Neural cell (in vitro differentiated cells): Measurements from ENCODE around the gene NDEL1.

- RAMPAGE, long total RNA, result no peak
Measured at GRCh38 chr17:8139290-8139839, 12.8 kb downstream of the PER1 start.

DNA sequence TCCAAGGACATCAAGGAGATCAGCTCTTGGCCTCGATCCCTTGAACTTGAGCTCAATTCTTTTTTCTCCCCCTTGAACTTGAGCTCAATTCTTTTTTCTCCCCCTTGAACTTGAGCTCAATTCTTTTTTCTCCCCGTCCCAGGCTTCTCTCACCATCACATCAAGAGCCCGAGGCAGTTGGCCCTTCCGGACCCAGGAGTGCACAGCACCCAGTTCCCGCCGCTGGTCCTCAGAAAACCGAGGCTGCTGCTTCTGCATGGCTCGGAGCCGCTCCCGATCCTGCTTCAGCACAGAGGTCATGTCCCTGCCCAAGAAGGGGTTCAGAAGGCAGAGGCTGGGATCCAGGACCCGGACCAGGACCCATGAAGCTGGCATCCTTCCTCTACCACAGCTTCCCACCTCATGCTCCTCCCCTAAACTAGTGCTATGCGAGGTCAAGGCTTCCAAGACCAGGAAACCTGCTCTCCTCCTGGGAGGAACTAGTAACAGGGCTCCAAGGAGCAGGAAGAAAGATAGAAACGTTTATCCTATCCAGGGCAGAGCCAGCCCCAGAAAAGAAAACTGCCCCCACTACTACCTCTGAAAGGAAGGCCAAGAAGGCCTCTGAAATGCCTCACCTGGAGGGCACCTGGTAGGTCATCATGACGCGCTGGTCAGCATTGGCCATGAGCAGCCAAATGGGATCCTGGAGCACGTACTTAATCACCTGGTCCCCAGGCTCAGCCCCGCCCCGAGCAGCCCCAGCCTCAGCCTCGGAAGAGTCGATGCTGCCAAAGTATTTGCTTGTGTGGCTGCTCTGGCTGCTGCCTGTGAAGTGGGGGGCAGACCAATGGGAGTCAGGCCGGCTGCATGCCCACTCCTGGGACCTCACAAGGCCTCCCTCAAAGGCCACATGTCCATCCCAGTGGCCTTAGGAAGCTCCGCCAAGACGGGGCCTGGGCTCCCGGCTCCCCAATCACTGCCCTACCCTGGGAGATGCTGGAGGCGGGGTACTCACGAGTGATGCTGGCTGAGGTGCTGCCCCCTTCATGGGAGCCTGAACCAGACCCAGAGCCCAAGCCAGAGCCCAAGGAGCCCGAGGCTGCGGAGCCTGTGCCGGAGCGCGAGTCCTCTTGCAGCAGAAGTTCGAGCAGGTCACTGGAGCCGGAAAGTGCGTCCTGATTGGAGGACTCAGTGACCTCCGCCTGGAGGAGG is 10.2 kb downstream of the PER1 start:
- RAMPAGE, long total RNA, result no peak

DNA sequence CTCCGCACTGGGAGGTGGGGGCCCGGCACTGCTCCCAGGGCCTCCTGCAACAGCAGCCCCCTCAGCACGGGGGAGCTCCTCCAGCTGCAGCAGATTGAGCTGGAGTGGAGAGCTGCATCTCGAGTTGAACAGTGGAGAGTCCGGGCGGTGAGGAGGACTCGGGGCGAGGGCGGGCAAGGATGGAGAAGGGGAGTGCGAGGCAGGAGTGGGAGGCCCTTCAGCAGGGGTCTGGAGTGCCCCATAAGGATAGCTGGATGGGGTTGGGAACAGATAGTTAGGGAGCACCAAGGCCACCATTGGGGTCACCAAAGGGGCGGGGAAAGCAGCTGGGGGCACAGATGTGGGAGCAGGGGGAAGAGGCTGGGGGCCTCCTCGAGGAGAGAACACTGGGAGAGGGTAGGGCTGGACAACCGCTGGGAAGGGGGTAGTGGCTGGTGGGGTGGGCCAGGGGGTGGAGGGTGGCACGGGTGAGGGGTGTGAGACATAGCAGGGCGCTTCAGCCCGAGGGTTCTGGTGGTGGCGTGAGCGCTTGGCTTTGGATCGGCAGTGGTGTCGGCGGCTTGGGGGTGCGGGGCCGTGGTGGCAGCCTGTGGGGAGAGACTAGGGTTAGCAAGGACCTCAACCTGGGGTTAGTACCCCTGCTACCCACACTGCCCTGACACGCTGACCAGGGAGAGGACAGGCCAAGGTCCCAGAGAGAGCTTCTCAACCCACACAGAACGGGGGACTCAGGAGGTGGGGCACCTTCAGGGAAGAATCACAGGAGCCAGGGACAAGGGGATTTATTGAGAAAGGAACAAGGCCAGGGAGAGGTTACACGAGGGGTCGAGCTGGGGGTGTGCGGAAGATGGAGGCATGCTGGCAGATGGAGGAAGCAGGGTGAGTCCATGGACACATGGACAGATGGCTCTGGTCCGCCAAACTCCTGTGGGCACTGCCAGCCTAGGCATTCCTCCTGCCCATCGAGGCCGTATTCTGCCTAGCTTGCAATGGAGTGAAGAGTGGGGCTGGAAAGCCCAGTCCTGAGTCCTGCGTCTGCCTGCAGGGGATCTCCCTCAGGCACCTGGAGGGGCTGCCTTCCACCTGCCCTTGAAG is 8.6 kb downstream of the PER1 start:
- RAMPAGE, long total RNA, result no peak

- RAMPAGE, long total RNA, result no peak
Measured at GRCh38 chr17:8149630-8150015, 2.6 kb downstream of the PER1 start.

DNA sequence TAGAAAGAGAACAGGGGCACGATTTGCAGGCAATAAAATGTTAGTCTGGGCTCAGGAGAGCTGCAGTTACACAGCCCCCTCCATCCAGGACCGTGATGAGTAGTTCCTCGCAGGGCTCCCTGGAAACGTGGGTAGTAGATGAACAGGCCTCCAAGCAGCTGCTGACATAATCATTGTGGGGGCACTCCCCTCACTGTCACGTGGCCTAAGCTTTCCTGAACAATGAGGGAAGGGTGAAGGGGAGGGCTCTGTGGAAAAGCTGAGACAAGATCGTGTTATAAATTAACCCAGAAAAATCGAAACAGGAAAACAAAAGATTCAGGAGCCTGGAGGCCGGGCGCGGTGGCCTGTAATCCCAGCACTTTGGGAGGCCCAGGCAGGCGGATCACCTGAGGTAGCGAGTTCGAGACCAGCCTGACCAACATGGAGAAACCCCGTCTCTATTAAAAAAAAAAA is 1.4 kb upstream of the PER1 start:
- RAMPAGE, long total RNA, result no peak

- RAMPAGE, long total RNA, result no peak
Measured at GRCh38 chr17:8186563-8186959, 3.4 kb downstream of the BORCS6 start.

- RAMPAGE, long total RNA, result no peak
Measured at GRCh38 chr17:8186960-8188304, 2.5 kb downstream of the BORCS6 start.

DNA sequence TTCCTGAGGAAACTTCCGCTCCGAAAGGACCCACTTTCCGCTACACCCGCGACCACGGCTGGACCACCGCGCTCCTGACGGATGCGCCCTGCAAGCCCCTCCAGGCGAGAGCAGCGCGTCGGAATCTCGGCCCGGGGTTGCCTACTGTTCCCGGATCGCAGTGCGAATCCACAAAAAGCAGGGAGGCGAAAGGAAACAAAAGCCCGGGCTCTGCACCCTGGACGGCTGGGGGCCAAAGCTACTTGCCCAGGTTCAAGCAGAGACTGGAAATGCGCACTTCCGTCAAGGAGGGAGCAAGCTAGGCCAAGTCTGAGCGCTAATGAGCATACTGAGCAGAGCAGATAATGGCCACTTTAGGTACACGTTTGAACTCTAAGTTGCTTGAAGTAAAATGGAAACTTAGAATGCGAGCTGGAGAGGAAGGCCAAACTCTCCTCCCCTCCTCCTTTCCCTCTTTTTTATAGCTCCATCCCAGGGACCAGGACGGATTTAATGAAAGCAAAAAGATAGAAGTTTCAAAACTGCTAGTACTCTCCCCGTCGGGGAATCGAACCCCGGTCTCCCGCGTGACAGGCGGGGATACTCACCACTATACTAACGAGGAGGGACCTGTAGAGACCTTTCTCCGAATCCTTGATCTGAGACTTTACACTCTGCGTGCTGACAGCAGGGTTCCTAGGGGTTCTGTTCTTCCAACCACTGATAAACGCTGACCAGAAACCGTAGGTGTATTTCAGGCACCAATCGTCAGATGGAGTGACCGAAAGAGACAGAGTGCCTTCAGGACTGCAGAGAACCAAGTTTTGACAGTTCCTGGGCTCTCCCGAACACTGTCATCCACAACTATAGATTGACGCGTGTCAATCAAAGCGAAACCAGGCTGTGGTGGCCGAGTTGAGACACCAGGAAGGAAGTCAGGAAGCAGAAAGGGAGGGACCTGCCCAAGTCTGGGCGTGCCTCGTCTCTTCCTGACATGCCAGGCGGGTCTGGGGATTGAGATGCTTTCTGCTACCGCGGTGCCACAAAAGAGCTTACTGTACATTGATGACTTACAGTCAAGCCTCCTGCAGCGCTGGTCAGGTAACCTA is 11.7 kb upstream of the AURKB start:
- RAMPAGE, long total RNA, result no peak

DNA sequence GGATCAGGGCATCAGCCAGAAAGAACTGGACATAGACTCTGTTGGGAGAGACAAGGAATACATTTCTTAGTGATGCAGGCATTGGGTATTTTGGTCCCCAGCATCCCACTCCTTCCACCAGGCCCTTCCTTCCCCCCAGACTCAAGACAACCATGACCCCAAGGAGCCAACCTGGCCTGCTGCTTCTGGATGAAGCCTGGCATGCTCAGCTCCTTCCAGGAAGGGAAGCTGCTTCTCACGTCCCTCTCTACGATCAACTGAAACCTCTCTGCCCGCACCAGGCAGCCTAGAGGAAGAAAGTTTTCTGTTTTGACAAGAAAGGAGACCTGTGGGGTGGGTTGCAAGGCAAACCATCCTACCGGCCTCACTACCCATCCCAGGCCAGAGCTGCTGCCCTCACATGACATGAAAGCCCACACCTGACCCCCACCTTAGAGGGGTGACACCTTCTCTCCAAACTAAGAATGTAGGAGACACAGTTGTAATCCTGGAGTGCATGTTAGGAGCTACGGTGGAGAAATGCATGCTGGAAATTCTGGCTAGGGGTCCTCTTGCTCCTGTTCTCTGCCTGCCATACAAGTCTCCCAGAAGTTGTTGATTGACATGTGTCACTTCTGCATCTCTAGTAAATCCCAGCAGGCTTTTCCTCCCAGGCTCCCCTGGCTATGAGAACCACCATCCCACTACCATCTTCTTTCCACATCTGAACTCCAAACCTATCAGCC is 15.5 kb downstream of the CTC1 start:
- RAMPAGE, long total RNA, result no peak

DNA sequence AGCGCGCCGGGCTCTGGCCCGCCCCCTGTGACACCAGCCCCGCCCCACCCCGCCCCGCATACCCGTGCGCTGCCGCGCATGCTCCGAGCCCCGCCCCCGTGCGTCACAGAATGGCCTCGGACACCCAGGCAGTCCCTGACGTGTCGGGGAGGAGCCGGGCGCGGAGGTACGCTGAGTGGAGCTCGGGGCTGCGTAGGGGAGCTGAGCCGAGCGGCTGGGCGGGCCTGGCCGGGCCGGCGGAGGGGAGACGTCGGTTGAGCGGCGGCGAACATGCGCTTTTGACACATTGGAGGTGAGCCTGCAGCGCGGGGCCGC is at the start of gene NDEL1:
NDEL1 (plus strand) TSS at position 131 of the 315 bp plus-strand sequence.
- RAMPAGE, long total RNA, result start-site peak on the plus strand centred at position 201 of the sequence, 150 bp wide, 2,662 and 3,316 reads in 2 replicates

DNA sequence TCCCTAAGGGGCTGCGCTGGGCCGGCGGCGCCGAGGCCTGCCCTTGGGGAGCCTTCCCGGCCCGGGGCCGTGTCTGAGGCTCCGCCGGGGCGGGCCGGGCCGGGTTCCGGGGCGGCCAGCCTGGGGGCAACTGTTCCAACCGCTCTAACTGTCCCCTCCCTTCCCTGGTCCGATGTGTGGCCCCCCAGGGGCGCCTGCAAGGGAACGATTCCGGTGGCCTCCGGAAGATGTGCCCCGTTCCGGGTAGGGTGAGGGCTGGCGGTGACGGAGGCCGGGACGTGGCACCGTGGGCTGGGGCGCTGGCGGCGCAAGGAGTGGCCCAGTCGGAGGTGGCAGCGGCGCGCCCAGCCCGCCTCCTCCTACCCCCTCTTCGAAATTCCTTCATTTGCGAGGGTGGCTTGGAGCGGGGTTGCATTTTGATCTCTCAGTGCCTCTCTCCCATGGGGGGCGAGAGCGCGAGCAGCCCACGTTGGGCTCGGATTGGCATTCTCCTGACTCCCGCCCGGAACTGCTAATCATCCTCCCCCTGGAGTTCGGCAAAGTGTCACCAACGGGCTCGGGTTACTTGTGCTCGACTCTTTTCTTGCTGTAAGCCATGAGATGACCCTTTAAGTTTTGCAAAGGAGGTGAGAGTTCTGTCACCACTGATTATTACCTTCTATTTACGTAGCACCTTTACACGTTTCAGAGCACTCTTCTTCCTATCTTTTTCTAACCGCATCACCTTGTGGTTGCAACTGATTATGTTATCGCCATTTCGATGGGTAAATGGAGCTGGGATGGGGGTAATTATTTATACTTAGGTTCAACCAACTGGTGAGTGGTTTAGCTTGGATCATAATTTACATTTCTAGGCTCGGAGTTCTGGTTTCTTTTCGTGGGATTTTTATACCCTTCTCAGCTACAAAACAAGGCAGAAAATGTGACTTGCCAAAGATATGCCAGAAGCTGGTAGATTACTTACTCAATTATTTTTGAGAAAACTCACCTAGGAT is 682 bp downstream of the NDEL1 start:
- RAMPAGE, long total RNA, result no peak

DNA sequence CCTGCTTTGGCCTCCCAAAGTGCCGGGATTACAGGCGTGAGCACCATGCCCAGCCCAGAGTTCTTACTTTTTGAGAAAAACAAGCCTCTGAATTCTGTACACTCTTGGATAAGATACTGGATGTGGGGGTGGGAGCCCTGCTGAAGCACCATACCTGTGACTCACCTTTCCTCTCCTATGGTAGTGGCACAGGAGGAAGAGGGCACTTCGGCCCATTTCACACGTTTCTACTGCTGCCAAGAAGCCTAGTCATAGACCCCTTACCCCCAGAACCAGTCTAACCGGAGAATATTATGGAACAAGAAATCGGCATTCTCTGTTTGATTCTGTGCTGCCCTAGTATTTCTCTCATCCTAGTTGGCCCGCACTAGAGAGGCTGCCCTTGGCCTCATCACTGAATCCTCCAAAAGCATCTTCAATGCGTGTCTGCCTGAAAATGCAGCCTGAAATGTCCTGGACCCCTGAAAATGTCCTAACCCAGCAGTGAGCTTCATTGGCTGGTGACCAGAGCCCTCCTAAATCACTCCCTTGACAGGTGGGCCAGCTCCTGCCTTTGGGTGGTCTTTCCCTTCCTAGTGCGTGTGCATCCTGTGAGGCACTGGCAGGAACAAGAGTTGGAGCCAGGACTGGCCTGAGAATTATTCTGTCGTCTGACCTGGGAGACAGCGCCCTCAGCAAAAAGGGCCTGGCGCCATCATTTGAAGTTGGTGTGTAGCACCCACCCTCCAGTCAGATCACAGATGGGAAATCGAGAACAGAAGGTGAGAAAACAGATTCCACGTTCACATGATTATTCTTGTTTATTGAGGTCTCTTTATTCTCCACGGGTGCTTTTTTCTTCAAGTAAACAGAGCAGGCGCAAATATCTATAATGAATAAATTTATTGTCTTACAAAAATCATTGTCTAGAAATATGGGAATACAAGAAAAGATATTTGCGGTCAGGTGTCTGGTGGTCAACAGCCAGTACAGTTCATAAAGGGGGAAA is 38.0 kb downstream of the NDEL1 start:
- RAMPAGE, long total RNA, result no peak

GRCh38 chr17:8476340-8477493 is 41.0 kb downstream of the NDEL1 start:
- RAMPAGE, long total RNA, result no peak

GRCh38 chr17:8482330-8482945 is 46.8 kb downstream of the NDEL1 start:
- RAMPAGE, long total RNA, result no peak

DNA sequence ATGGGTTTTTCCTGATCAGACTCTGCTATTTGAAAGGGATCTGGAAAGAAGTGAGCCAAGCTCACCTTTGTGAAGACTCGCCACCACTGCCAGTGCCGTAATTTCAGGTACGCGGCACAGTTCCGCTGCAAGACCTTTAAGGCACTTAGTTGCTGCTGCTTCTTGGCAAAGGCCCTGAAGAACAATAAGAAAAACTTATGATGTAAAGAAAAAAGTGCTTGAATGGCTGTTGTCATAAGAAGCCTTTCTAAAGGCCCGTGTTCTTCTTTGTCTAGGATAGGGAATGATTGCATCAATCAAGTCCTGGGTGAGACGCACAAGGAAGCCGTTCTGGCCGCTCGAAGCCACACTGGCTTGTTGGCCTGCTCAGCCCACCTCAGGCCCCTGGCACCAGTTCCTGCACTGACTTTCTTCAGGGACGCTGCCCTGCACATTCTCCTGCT is 78.1 kb downstream of the NDEL1 start:
- RAMPAGE, long total RNA, result no peak

- RAMPAGE, long total RNA, result no peak
Measured at GRCh38 chr17:8670510-8671000, 40.0 kb upstream of the MYH10 start.

DNA sequence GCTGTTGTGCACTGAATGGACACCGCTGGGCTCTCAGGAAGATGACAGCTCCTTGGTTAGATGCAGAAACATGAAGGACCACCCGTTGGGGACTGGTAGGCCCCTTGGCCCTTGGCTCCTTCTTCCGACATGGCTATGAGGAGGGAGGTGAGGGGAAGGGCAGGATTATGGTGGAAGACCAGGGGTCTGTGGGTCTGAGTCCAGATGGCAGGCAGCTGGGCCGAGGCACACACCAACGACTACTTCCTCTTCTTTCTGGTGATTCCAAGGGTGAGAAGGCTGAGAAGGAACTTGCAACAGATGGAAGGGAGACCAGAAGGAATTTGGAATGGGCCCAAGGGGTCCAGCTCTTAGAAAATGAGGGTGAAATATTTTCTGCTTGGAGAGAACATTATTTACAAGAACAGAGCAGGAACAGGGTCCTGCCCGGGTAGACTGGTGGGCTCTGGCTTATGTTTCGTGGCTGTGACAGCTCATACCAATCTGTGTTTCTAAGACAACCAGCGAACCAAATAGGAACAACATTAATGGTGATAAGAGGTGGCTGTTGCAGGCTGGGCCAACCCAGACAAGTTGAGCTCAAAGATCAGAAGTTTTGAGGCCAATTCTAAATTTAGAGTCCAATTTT is 36.7 kb downstream of the CCDC42 start:
- RAMPAGE, long total RNA, result no peak

DNA sequence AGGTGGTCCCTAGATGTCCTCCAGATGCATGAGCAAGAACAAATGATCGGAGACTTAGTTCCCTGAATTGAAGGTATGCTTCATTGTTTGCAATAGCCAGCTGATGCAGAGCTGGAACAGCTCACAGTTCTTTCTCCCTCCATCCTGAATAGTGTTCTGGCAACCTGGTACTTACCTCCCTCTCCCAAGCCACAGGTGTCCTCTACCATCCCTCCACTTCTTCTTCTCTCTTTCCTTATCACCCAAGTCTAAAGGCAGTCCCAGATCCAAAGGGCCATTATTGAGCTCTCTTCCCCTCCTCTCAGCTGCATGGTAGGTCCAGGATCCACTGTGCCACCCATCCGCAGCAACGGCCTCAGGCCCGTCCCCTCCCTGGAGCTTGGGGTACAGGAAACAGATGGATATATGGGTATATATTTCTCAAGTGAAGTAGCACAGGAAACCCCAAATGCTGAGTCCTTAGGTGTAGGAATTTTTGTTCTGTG is 10.8 kb upstream of the PIK3R6 start:
- RAMPAGE, long total RNA, result no peak

DNA sequence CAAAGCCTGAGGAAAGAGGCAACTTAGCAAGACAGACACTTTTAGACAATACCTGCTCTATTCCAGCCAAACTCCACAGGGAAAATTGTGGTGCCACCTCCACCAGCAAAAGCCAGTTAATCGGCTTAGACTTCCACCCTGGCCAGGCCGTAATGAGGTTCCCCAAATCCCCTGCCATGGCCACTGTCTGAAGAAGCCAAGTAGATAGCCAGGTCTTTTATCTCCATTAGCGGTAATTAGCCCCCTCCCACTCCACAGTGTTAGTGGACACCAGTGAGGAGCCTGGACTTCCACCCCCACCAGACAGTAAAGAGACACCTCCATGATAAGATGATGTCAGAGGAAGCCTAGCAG is 38.3 kb downstream of the PIK3R5 start:
- RAMPAGE, long total RNA, result no peak

DNA sequence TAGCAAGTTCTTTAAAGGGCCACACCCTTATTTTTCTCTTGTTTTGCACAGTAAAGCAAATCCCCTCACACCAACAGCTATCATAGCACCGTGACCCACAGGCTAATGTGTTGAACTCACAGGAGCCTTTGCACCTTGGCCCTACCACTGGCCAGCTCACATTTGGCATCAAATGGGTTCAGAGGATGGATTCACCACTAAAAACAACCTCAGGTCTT is 12.2 kb downstream of the PIK3R5 start:
- RAMPAGE, long total RNA, result no peak